Right atrium auricular region (tissue), 2 donors: ENCODE measurements around a stretch of chr22.

GRCh38 chr22:24965913-24966849, 13.7 kb downstream of the KIAA1671 start:
- PRO-cap: no peak
- RAMPAGE, long total RNA, 2 experiments: no peak in any of the 2 experiments

DNA sequence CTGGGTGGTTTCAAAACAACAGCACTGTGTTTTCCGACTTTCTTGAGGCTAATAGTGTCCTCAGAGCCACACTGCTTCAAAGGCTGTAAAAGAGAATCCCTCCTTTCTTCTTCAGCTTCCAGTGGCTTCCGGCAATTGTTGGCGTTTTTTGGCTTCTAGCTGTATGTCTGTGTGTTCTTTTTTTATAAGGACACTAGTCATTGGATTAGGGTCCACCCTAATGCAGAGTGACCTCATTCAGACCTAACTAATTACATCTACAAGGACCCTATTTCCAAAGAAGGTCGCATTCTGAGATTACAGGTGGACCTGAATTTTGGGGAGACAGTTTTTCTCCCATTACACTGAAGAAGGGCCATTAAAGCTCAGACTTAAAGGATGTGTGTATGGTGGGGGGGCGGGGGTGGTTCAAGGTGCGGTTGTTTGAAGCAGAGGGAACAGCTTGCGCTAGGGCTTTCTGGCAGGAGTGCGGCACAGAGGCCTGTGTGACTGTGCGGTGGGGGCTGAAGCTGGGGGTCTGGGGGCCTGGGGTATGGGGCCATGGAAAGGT, 30.8 kb downstream of the KIAA1671 start:
- PRO-cap: unidirectional peak, minus-strand start at position 78 of the sequence
- RAMPAGE, long total RNA, 2 experiments: no peak in any of the 2 experiments

DNA sequence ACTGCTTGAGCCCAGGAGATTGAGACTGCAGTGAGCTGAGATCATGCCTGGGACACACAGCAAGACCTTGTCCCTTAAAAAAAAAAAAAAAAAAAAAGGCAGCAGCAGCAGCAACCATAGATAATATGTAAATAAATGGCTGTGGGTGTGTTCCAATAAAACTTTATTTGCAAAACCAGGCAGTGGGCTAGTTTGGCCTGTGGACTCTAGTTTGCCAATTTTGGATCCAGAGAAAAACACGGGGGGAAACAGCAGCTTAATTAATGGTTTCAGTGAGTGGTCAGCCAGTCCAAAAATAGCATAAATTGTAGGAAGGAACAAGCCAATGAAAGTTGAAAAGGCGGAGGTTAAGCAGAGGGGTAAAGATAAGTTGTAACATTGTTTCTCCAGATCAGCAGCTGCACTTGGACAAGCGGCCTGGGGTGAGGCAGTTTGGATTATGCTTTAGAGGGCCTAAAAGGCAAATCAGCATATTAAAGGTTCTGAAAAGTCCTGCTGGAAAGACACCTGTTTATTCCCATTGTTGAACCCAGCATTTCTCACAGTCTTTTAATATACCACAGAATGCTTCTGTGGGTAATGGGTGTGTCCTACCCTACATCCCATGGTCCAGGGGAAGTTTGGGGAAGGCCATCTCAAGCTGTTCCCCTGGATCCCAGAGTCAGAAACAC, 62.8 kb downstream of the KIAA1671 start:
- PRO-cap: no peak
- RAMPAGE, long total RNA, 2 experiments: no peak in any of the 2 experiments

- PRO-cap: no peak
- RAMPAGE, long total RNA, 2 experiments: no peak in any of the 2 experiments
These were observed 99.7 kb downstream of the KIAA1671 start for GRCh38 chr22:25052026-25052817.

- PRO-cap: no peak
- RAMPAGE, long total RNA, 2 experiments: no peak in any of the 2 experiments
These were observed 69.1 kb upstream of the CRYBB3 start for GRCh38 chr22:25130464-25131069.

GRCh38 chr22:25131447-25131912, 68.2 kb upstream of the CRYBB3 start:
- PRO-cap: no peak
- RAMPAGE, long total RNA, 2 experiments: no peak in any of the 2 experiments

GRCh38 chr22:25148087-25148371, 51.6 kb upstream of the CRYBB3 start:
- PRO-cap: no peak
- RAMPAGE, long total RNA, 2 experiments: no peak in any of the 2 experiments

DNA sequence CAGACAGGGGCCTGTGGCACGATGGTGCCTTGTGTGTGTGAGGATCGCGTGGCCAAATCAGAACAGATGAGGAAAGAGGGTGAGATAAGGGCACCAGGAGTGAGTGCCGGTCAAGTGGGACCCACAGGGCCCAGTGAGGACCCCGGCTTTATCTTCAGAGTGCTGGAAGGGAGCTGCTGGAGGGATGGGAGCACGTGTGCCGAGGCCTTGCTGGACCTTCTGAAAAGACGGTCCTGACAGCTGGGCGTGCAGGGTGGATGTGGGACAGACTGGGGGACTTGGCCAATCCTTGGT, 38.3 kb upstream of the CRYBB3 start:
- PRO-cap: no peak
- RAMPAGE, long total RNA, 2 experiments: no peak in any of the 2 experiments

DNA sequence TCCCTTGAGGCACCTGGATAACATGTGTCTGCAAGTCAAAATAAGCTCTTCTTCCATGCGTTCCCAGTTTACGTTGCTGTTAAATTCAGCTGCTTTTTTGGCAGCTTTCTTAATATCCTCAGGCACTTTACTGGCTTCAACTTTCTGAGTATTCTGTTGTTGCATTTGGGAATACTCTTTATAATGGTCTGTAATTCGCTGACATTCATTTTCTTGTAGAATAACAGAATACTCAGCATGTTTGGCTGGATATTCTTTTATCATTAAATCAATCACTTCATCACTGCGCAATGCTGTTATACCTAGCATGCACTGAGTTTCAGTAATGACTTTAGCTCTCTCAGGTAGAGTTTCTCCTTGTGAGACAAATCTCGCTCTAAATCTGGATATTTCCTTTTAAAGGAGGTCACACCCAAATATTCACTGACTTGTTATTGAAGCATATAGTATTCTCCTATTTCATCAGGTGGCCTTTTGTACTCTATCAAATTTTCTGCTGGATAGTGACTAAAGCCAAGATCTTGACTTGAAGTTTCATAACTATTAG, 130.5 kb downstream of the CRYBB2 start:
- PRO-cap: no peak
- RAMPAGE, long total RNA, 2 experiments: no peak in any of the 2 experiments

GRCh38 chr22:25419362-25420363, 144.8 kb upstream of the GRK3 start:
- PRO-cap: no peak
- RAMPAGE, long total RNA, 2 experiments: no peak in any of the 2 experiments

DNA sequence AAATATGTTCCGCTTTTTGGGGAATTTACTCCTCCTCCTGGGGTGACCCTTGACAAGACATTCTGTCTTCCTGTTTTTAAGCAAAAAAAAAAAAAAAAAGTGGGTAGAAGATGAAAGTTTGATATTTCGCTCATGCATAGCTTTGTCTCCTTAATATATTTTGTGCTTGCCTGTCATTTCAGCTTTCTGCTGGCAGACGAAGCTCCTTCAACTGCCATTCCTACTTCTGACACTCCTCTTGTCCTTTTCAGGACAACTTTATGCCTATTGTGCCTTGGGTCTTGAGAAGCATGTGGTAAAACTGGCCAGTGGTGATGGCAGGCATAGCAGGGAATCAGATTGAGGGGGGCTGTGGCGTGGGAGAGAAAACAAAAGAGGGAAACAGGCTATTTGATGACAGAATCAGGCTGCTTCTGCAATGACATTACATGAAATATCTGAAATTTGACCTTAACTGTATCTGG, 1.3 kb upstream of the GRK3 start:
- PRO-cap: no peak
- RAMPAGE, long total RNA, 2 experiments: no peak in any of the 2 experiments

DNA sequence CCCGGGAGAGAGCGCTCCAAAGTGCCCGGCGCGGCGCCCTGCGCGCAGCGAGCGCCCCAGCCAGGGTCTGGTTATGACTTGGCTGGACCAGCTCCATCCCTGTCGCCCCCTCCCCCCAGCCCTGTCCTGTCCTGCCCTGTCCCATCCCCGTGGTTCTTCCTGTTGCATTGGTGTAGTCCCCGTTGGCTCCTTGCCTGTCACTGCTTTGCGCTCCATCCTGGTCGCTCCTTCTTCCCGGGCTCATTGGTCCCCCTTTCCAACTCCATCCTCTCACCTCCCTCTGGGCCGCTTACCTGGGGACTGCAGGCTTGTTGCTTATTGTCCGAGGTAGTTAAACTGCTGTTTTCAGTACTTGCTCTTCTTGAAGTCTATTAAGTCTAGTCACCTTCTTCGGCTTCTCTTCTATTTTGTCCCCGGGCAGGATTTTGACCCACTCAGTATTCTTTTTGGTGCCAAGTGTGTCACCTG, 907 bp downstream of the GRK3 start:
- PRO-cap: no peak
- RAMPAGE, long total RNA, 2 experiments: no peak in any of the 2 experiments

DNA sequence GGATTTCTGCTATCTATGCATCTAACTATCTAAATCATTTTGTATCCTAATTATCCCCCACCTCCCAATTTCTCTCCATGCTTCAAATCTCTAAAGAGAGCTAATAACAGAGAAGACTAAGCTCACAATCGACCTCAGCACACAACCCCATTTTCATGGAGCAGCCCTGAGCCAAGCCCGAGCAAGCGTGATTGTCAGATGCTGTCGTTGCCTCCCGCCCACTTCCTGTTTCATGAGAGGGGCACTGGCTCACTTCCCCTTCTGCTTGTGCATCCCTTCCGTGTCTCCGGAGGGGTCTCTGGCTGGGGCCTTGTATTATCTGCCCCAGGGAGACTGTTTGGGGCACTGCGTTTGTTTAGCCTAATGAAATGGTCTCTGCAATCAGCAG, 181.4 kb upstream of the SEZ6L start:
- PRO-cap: no peak
- RAMPAGE, long total RNA, 2 experiments: no peak in any of the 2 experiments

GRCh38 chr22:26436788-26437372, 7.8 kb downstream of the ASPHD2 start:
- PRO-cap: no peak
- RAMPAGE, long total RNA, 2 experiments: no peak in any of the 2 experiments

DNA sequence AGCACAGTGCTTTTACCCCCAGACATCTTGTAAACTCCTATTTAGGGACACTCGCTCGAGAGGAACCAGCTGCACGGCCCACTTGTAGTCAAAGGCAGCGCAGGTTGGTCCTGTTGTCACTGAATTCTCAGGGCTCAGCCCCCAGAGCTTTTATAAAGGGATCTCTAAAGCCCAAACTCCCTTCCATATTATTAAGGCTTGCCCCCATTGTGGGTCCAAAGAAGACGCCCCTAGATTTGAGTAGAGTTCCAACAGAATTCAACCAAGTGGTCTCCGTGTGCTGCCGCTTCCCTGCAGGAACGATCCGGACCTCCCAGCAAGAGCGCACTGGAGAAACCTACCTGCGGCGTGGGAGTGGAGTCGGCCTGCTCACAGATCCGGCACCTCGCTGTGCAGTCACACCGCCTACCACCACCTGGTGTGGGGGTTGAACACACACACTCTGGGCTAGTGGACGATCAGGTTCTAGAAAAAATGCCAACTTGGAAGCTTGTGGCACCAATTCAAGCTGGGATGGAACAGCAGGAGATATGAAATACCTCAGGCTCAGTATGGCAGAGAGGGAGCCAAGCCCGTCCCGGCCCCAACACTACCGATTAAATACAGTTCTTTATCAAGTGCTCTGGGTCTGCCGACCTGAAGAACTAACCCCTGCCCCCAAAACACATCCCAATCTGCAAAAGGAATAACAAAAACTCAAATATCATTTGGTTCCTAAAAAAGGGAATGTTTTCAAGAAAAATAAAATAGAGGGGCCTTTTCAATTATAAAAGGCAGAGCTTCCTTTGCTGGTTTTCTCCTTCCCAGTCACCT, 23.6 kb downstream of the ASPHD2 start:
- PRO-cap: no peak
- RAMPAGE, long total RNA, 2 experiments: no peak in any of the 2 experiments

DNA sequence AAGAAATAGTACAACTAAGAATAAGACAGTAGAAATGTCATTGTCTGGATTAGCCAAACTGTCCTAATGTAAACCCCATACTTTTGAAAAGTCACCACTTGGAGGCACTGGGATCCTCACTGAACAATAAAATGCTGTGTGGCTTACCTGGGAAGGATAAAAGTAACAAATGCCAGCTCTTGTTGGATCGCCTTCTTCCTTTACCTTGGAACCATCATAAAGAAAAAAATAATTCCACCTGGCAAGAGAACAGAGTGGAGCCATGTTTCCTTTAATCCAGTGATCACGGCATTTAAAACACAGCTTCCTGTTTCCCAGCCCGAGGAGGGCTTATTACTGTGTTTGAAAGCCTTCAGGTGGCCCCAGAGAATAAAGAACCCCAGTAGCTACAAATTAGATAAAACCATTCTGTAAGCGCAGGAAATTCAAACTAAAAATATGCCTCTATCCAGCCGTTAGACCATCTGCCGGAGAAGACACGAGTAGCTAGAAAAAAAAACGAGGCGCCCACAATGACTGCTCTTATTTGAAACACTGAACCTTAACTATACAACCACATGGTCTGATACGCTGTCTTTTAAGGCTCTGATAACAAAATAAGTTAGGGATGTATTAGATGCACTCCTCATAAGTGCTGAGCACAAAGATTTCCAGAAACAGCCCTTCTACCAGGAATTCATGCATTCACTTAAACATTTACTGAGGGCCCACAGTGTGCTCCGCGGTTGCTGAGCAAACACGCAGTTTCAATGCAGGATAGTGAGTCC, 4.3 kb downstream of the HPS4 start:
- PRO-cap: no peak
- RAMPAGE, long total RNA, 2 experiments: no peak in any of the 2 experiments

GRCh38 chr22:26481614-26482618, 1.7 kb downstream of the HPS4 start:
- PRO-cap: no peak
- RAMPAGE, long total RNA, 2 experiments: no peak in any of the 2 experiments

DNA sequence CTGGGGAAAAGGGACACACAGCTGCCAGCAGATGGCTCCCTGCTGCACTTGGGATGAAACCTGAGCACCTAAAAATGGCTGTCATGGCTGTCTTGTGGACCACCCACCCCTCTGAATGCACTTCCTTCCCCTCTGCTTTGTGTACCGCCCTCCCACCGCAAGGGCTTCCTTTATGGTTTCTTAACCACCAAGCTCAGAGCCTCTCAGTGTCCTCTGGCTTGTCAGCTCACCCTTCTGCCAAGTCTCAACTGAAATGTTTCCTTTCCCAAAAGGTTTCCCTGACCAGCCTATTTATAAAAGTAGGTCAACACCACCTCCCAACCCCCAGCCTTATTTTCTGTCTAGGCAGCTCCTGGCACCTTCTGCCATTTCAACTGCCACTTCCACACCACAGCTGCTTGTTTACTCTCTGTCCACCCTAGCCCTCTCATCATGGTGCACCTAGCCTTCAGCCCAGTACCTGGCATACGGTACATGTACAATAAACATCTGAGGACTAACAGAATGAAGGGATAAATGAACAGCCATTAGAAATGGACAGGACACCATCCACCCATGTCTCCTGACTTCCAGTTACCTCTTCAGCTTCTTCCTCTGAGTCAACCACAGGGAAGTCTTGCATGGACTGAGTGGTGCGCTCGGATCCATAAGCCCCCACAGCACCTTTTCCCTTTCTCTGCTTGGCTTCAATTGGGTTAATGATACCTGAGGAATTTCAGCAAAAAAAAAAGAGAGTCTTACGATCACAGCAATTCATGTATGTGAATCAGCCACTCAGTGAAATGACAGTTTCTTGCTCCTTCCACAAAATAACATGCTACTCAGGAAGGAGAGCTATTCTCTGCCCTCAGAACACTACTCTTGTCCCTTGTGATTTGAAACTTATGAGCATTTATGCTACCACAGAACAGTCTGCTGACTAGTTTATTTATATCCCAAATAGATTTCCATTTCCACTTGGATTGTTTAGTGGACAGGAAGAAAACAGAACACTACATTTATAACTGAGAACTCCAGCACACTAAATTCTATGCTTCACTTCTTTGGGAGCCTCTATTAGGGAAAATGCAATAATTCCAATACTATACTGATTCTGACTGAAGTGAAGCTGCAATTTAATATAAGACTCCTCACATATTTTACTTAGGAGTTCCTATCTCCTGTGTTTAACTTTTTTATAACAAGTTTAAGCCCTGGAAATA, 8.8 kb downstream of the TFIP11 start:
- PRO-cap: unidirectional peak, plus-strand start at position 633 of the sequence
- RAMPAGE, long total RNA, 2 experiments: no peak in any of the 2 experiments

GRCh38 chr22:26573219-26573716, 16.7 kb downstream of the TPST2 start:
- PRO-cap: unidirectional peak, minus-strand start at chr22:26573349
- RAMPAGE, long total RNA, 2 experiments: no peak in any of the 2 experiments

- PRO-cap: bidirectional peak, plus-strand start at chr22:26632874, minus-strand start at chr22:26632712
- RAMPAGE, long total RNA, 2 experiments: no peak in any of the 2 experiments
These were observed 10.9 kb downstream of the CRYBA4 start for GRCh38 chr22:26632500-26633253.